Cerebral cortex (tissue), 2 donors: ENCODE measurements around a stretch of chr10.

DNA sequence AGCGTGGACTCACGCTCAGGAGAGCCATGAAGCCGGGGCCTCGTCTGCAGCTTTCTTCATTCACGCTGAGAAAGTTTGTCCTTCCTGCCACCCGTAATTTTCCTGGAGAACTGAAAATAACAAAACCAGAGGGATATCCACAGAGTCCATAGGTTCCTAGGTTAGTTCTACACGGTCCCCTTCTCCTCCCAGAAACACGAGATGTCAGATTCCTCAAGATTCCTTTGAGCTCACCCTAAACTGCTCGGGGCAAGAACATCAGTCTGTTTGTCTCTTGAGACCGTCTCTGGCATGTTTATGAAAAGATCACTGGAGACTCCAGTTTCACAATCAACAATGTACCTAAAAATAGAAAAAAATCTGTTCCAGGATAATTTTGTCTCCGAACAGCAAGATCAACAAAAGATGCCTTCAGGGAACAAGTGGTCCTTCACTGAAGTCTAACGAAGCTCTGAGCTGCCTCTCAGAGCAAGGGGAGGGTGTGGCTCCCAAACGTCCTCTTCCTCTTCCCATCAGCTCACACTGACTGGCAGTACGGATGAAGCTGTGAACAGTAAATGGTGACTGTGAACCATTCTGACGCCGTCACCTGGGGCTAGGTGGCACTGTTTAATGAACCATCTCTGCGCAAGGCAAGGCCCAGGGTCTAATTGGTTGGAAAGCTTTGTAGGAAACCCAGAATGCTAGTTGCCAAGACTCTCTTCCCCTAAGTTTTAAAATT, 156.3 kb upstream of the LYZL1 start:
- PRO-cap, 2 experiments, result peak in 1 of 2 experiments; most common plus-strand start position 532 of the sequence (in 1); most common minus-strand start position 453 of the sequence (in 1)

DNA sequence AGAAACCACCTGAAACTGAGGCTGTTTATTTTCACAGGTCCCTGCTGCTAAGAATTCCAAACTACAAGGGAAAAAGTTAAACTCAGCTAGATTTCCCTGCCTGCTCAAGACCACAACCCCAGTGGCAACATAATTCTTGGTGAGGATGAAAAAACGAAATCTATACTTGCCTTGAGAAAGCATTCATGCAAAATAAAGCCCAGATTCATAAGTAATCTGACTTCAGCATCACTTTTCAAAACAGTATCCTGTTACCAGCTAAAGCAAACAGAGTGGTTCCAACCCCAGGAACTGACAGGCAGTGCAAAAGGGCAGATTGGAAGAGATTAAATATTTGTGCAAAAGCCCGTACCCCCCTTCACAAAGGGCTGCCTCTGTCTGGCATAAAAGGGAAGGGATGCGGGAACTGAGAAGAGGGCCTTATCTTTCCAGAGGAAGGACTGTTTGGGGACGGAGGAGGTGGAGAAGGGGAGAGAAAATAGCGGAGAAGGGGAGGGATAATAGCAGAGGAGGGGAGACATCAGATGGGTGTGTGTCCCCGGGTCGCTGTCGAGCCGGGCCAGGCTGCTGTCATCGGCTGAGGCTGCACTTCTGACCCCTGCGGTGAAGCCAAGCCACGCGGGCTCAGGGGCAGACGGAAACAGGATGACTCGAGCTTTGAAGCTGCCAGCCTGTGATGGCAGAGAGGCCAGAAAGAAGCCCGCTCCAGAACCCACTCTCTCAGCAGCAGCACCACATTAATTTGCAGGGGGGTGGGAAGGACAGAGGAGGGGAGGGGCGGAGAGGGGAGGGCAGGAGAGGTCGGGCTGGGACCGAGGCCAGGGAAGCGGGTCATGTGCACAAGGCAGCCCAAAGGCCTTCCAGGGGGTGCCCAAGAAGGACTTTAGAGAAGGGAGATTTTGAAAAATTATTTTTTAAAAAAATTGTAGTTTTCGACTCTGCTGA, 29.5 kb downstream of the LYZL1 start:
- PRO-cap, 2 experiments, result no peak in any of the 2 experiments

DNA sequence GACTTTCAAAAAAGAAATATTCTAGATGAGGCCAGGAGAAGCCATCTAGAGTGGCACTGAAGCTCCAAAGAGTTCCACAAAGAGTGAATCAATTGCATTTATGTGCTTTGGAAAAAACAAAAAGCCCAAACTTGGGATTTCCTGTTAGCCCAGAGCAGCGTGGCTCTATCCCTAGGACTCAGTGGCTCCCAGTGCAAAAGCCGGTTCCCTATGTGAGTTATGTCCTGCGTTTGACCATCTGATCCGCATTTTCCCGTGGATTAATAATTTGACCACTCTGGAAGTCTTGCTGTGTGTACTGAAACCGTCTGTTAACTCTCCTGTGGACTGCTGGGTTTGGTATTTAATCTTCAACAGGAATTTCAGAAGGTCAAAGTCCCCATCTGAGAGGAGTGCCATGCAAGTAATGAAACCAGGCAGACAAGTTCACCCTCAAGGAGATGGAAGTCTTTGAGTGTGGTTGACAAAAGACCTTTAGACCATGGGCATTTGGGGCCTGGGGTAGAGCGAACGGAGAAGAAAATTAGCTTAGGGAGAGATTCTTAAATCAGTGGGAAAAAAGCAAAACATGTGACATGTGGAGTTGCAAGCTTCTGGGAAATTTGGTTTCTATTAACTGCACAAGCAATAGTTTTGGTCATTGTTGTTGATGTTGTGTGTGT, 38.0 kb downstream of the LYZL1 start:
- PRO-cap, 2 experiments, result no peak in any of the 2 experiments

DNA sequence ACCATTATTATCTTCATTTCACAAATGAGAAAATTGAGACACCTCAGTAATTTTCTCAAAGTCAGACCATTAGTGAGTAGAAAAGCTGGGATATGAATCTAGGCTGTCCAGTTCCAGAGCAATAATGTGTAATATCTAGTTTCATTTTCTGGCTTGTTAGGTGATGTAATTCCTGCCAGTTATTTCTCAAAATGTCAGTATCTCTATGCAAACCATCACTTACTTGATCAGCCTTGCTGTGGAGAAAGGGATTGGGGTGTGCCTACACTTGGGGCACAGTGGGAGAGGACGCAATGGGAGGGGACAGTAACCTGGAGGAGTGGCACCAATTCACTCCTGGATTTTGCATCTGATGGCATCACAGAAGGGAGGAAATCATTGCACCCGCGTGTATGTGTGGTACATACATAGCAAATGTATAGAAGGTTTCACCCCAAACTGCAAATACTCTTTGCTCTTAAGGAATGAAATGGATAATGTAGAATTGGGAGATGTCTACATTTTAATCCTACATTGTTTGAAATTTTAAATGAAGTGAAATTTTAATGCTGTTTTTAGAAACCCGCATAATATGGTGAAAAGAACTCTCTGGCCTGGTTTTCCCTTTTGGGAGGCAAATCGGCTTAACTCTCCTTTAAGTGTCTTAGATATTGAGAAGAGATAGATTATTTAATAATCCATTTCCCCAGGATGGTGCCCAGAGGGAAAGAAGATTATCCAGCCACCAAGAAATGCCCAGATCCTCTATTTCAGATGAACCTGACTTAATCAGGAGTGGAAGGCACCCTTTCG, 157.7 kb downstream of the LYZL1 start:
- PRO-cap, 2 experiments, result no peak in any of the 2 experiments

DNA sequence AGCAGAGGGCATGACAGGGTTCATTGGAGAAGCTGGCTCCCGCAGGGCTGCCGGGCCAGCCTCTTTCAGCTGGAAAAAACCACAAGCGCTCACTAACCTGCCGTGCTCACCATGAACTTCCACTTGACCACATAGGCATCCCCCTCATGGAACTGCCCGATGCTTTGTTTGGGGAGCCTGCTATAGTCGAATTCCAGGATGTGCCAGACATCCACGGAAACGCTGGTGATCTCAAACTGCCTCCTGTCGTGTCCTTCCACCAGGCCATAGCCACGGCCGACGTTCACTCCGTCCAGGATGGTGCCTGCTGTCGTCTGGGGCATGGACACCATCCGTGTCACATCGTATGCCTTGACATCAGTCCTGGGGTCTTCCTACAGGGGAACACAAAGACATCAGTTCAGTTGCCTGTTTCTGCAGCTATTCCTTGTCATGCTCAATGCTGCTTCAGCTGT, 154.3 kb downstream of the SVIL start:
- PRO-cap, 2 experiments, result no peak in any of the 2 experiments

DNA sequence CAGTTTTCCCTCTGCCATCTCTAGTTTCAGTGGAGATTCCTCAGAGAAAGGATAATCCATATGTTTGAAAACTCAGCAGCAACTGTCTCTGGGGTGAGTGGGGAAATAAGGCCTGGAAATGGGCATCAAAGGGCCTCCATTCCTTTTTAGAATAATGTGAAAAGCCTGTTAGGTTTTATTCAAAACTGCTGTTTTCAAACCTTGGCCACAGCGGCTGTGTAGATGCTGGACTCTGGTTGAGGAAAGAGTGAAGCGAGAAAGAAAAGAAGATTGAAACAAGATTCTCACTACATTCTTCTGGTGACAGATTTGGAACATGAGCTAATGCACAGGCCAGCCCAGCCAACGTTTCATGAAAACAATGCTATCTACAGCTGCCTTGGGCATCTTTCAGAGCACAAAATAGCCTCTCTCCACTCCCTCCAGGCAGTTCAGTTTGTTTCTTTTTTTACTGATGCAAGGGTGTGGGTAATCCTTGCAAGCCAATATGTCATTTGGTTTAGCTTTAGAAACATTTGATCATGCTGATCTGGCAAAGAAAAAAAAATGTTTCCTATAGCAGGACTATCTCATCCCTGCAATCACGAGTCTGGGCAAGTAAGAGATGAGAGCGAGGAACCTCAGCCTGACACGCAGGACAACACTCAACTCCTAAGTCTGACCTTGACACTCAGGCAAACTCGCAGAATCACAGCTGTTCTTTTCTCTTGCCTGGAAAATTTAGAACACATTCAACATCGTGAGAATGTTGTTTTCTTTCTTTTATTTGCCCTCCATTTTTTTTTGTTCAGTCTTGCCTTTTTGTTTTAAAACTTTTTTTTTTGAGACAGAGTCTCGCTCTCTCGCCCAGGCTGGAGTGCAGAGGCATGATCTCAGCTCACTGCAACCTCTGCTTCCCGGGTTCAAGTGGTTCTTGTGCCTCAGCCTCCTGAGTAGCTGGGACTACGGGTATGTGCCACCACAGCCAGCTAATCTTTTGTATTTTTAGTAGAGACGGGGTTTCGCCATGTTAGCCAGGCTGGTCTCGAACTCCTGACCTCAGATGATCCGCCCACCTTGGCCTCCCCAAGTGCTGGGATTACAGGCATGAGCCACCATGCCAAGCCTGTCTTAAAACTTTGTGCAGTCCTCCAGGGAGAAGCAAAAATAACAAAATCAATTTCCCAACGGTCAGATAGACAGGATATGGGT, 35.8 kb downstream of the SVIL start:
- PRO-cap, 2 experiments, result no peak in any of the 2 experiments

DNA sequence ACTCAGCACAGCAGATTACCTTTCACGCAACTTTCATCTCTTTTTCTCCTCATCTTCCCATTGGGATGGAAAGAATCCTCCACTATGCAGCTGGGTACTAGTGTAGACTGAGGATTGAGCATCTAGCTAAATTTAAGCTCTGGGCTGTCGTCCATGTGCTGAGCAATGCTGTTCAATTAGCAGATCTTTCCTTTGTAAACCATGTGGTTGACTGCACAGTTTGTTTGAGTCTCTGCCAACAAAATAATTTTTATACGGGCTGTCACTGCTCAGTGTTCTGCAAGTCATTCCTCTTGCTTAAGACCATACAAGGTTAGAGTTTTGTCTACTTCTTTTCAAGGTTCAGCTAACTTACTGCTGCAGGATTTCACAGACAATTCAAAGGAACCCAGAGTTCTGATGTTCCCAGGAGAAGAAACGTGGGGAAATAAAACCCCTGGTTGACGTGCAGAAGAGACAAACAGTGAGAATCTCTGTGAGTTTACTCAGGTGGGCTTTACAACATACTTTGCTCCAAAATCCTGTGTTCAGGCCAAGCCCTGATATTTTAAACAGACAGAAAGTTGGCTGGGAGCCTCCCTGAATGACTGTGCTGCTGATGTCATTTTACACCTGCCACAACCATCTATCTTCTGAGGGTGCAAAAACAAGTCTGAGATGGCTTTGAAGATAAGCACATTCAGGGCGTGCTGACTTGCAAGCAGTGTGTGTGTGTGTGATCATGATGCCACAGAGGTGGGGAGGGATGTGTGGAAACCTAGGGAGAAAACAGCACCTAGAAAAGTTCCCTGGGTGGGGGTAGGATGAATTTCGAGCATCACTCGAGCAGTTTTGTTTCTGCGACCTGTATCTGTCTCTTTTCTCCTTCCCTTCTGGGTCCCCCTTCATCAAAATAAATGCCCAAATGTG, 177.2 kb upstream of the SVIL start:
- PRO-cap, 2 experiments, result no peak in any of the 2 experiments

GRCh38 chr10:29838305-29838941, 203.7 kb upstream of the SVIL start:
- PRO-cap, 2 experiments, result no peak in any of the 2 experiments

DNA sequence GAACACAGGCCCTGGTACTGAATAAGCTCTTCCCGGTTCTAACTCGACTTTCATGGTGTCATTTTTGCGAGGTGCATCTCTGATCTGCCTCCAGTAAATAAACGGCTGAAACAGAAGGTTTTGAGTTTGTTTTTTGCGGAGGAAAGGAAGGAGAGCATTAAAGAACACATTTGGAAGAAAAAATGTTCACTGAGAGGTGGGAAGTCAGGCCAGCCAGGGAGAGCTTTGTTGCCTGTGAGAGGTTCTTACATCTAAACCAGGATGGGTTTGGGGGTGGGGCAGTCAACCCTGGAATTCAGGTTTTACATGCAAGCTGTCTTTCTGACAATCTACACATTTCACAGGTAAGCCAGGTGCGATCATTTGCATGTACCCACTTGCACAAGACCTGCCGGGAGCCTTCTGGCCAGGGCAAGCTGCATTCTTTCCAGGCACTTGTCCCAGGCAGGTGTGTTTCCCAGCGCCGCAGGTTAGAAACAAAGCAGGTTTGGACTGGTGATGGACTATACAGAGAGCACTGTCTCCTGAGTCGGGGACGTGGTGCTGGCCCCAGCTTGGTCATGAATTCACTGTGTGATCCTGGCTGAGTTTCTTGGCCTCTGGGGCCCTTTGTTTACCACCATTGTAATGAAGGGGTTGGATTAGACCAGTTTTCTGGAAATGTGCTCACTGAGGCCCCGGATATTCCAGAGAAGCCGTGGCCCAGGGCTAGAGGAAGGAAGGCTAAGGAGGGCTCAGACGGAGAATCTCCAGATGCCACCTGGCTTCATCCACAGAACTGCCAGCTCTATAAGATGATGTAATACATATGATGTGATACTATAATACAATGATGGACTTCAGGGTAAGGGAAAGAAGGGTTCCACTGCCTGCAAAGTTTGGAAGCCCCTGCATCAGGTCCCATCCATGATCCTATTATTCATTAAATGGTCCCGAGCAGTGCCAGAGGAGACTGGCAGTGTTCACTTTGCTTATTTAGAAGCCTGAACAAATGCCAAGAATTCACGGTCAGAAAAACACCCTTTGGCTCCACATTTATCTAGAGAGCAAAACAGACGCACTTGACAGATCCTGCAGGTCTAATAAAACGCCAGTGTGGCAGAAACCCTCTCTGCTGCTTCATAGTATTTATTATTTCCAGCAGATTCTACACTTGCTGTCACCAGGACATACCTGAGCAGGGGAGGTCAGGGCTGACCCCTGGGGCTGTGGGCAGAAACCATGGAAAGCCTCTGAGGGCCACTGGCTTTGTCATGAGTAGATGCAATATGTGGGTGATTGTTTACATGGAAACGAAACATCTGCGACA, 205.3 kb upstream of the SVIL start:
- PRO-cap, 2 experiments, result no peak in any of the 2 experiments

DNA sequence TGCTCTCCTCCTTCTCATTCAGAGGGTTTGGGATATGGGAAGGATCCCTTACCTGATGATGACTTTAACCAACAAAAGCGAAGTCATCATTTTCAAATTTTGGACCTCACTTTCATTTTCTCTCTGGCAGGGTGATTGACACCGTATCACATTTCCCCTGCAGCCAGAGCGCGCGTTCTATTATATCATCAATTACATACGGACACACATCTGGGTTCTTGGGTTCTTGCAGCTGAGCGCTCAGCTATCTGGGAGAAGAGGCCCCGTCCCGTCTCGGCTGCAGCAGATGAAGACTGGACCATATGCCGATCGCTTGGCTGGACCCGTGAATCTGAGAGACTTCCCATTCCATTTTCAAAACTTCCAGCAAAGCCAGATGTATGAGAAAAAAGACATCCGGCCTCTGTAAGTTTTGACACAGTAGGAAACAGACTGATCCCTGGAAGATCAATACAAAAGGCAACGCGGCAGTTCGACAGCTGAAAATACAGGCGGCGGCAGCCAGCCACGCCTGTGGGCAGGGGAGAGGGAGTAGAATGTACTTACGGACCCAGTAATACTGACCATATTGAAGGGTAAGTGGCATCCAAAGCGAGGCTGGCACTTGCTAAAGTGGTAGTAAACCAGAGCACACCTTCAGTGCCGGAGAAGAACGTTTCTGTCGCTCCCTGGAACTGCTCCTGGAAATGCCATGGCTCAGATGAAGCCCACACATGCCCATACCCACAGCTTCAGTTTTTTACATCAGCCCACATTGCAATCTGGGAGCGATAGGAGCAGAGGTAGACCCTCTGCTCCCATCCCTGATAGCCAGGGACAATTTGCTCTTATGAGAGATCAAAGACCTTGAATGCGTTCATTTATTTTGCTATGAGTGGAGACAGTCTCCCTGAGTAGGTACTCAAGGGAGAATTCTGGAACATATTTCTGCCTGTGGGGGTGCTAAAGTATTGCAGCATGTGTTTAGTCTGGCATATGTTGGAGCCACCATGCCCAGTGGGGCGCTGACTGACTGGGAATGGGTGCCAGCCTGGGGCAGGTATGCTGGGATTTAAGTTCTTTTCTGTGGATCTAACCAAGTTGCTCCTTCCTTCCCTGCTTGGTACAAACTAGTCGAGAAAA, 99.5 kb downstream of the JCAD start:
- PRO-cap, 2 experiments, result no peak in any of the 2 experiments

DNA sequence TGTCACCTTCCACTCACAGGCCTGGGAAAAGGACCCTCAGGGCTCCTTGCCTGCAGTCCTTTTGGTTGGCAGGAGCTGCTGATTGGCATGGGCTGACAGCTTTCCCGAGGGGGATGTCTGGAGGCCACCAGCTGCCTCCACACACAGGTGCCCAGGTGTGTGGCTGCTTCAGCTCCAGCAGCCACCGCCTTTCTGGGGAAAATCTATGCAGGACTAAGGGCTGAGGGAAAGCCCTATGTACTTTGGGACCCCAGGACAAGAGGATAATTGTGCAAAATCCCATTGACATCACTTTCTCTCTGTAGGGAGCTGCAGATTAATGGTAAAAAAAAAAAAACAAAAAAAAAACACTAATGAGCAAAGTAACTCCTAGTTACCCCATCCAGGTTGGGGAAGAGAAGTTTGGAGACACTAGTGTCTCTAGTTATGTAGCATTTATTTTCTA, 59.1 kb downstream of the JCAD start:
- PRO-cap, 2 experiments, result no peak in any of the 2 experiments

DNA sequence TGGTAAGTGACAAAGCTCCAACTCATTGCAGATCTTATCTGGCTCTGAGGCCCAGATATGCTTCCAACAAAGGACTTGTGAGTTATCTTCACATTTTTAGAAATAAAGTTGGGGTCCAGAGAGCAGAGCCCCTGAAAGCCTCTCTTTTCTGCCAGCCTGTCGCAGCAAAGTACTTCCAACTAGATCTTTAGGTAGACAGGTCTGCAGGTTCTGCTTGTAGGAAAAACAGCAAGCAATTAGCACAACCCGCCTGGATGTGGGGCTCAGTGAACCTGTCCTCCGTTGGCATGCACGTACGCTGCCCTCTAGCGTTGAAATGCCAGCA, 57.1 kb downstream of the JCAD start:
- PRO-cap, 2 experiments, result no peak in any of the 2 experiments

DNA sequence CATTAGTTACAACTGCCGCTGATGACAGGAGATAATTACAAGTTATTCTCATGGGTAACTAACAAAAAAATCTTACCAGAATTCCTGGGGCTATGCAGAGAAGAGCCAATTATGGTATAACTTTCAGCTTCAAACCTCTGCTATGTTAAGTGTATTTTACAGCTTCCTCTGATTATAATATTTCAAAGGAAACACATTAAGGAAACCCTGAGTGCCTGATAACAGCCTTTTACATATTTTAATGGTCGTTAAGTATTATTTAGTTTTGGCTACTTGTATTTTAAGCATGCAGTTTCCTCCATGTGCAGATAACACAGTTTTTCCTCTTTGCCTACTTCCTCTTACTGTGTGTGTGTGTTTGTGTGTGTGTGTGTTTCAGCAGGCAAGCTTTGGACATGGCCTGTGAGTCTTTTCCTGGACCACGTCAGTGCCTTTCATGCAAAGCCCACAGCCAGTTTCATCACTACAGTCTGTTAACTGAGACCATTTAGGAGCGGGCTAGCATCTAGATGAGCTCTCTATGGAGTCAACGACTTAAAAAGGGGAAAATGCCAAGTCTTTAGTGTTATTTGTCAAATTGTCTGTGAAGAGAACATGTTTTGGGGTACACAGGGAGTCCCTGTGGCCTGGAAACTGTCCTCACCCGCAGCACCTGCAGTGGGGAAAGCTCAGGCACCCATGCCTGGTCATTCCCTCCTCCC, 17.6 kb downstream of the JCAD start:
- PRO-cap, 2 experiments, result peak in 1 of 2 experiments; most common plus-strand start position 427 of the sequence (in 1)

- PRO-cap, 2 experiments, result peak in 2 of 2 experiments; most common plus-strand start chr10:30434665 (in 2); most common minus-strand start chr10:30434553 (in 1)
Measured at GRCh38 chr10:30434385-30435143, 580 bp downstream of the MAP3K8 start.

DNA sequence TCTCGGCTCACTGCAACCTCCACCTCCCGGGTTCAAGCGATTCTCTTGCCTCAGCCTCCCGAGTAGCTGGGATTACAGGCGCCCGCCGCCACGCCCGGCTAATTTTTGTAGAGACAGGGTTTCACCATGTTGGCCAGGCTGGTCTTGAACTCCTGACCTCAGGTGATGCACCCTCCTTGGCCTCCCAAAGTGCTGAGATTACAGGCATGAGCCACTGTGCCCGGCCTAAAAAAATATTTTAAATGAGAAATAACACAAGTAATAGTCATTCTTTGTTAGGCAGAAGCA, 1.6 kb downstream of the MAP3K8 start:
- PRO-cap, 2 experiments, result no peak in any of the 2 experiments

- PRO-cap, 2 experiments, result no peak in any of the 2 experiments
Measured at GRCh38 chr10:30497712-30498031, 63.7 kb downstream of the MAP3K8 start.

- PRO-cap, 2 experiments, result no peak in any of the 2 experiments
Measured at GRCh38 chr10:30537489-30537822, 92.1 kb downstream of the LYZL2 start.

- PRO-cap, 2 experiments, result no peak in any of the 2 experiments
Measured at GRCh38 chr10:30791178-30791743, 161.7 kb upstream of the LYZL2 start.

- PRO-cap, 2 experiments, result no peak in any of the 2 experiments
Measured at GRCh38 chr10:30817908-30818668, 188.5 kb upstream of the LYZL2 start.

DNA sequence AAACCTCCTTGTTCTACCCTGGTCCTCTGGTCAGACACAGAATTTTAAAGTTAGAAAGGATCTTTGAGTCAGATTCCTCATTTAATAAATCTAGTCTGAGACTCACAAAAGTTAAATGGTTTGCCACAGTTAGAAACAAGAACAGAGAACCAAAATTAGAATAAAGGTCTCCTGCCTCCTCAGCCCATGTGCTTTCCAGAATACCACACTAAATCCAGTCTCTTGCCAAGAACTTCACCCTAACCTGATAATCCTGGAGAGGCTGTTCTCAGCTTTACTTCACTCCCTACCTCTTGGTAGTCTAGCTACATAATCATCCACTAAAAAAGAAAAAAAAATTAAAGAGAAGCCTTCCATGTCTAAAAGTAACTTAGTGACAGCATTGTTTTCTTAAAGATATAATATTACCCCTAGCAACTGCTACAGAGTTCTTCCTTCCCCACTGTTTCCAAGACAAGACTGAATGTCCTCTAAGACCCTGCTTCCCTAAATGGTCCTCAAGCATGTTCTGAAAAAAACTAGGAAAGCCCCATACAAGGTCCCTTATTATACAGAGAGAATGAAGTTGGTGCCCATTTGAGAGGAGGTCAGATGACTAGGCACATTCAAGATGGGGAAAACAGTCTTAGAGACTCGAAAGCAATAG, 56.8 kb downstream of the ZNF438 start:
- PRO-cap, 2 experiments, result no peak in any of the 2 experiments